A549 (cell line): ENCODE measurements around the genes CDKL5 and CBLL2.

DNA sequence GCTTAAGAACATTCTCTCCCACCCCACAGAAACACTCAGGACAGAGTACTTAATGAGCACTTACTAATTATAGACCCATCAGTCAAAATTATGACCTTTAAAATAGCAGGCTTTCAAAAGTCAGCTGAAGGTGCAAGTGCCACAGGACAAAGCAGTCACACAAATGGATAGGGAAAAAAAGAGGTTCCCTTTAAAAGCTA, 69.0 kb downstream of the BEND2 start:
- PRO-cap = no peak
CAGE:
- cytosol, long polyA plus RNA = no peak
- long polyA plus RNA = no peak
- nucleus, long polyA plus RNA = no peak

DNA sequence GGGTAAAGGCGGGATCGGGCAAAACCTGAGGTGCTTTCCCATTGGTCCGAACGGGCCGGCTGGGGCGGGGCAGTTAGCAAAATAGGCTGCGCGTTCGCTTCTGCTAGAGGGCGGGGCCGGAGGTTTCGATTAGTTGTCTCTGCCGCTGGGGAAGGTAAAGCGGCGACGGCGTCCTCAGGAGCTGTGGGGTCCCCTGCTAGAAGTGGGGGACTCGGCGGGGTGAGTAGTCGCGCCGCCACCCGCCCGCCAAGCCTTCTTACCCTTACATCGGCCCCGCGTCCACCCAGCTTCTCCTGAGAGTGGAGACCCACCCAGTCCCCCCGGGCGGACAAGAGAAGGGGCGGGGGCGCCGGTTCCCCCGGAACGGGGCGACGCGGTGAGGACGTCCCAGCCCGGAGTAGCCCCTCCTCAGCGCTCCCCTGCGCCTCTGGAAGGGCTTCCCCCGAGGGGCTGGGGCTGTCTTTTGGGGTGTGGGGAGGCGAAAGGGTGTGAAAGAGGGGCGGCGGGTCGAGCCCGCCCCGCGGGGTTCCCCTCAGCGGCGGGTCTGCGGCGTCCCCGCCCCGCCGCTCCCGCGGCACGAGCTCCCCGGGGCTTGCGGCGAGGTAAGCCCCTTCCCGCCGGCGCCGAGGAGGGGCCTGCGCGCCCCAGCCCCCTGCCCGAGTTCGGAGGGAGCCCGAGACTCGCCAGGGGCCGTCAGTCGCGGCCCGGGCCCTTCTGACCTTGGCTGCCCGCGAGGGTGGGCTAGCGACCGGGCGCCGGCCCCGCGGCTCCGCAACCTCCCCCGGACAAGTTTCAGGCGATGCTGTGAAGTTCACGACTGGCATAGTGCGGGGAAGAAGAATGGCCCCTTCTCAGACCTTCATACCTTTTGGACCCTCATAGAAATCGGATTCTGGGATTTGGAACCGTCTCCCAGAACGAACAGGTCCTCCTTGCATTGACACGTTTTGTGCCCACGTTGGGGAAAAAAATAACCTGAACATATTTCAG, at the start of gene CDKL5:
CDKL5 (plus strand) TSS at position 132 of the 990 bp plus-strand sequence.
- PRO-cap = unidirectional peak, plus-strand start at position 132 of the sequence
CAGE:
- cytosol, long polyA plus RNA = no peak
- long polyA plus RNA = start-site peak on the plus strand centred at position 167 of the sequence, 82 bp wide, 101 and 67 reads in 2 replicates
- nucleus, long polyA plus RNA = no peak

DNA sequence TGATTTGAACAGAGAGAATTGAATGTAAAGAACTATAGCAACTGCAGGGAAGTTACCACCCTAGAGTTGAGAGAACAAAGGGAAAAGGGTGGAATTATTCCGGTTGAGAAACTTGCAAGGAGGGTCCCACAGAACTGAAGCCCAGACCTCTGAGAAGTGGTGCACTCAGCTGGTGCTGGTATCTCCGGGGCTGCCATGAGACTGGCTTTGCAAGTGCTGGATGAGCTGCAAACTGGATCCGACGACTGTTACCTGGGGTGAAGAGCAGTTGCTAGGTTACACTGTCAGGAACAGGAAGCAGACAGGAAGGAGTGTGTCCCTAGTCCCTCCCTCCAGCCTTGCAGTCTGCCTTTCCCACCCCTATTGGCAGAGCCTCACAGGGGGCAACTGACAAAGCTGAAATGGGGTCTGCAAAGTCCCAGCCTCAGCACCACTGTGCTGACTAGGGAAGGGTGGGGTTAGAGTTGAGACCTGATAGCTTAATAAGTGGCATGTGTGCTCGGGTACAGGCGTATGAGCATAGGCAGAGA, 17.8 kb downstream of the PPEF1 start:
- PRO-cap = no peak
CAGE:
- cytosol, long polyA plus RNA = no peak
- long polyA plus RNA = no peak
- nucleus, long polyA plus RNA = no peak

GRCh38 chrX:18927227-18927560, 56.7 kb downstream of the PHKA2 start:
- PRO-cap = no peak
CAGE:
- cytosol, long polyA plus RNA = no peak
- long polyA plus RNA = no peak
- nucleus, long polyA plus RNA = no peak

DNA sequence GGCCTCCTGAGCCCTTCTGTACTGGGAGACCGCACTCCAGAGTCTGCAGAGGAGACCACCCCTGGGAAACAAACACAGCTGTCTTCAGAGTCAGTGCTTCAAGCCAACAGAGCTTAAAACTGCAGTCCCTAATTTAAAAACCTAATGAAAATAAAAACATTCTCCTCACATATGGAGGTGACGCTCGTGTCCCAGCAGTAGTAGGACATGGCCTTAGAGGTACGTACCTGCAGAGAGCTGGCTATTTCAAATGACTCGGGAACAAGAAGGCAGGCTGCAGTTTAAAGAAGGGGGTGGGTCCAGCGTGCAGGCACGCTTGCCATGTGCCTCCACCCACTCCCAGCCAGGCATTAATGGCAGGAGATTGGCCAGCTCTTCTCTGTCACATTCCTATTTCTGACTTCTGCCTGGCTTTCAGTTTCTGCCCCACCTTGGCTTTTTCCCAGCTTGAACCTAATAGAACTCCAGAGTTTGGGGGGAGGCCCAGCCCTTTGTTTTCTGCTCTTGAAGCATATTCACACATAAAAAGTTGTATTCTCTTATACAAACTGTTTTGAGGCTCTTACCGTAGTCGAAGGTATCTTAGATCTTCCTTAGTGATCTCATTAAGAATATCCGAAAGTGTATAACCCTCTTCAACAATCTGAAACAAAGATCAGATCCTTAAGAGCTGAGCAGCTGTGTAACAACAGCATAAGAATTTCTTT, 17.2 kb downstream of the PDHA1 start:
- PRO-cap = no peak
CAGE:
- cytosol, long polyA plus RNA = no peak
- long polyA plus RNA = no peak
- nucleus, long polyA plus RNA = no peak

DNA sequence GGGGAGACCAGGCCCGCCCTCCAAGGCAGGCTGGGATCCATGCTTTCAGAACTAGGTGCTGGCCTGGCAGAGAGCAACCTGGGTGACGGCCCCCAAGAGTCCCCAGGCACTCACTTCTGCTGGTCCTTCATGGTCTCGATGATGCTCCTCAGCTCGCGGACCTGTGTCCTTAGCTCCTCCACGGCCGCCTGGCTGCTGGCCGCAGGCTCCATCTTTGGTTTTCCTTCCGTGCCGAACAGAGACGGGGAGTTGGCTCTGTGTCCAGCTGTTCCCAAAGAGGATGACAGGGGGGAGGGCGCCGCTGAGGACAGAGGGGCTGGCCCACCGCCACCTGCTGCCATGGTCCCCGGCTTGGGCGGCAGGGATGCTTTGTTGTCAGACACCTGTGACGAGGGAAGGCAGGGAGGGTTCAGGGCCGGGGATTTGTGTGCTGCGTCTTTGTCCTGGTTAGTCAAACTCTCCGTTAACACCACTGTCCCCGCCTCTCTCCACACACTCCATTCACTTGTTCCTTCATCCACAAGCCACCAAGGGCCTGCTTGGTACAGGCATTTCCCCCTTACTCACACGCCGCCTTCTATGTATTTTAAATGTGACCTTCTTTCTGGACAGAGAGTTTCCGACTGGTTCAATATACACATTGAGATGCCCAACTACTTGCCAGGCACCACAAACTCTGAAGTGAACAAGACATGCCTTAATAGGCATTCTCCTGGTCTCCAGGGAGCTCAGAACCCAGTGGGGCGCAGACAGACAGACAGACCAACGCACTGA, 26.7 kb upstream of the MAP3K15 start:
- PRO-cap = no peak
CAGE:
- cytosol, long polyA plus RNA = no peak
- long polyA plus RNA = no peak
- nucleus, long polyA plus RNA = no peak

GRCh38 chrX:19747474-19748369, 139.7 kb downstream of the SH3KBP1 start:
- PRO-cap = no peak
CAGE:
- cytosol, long polyA plus RNA = no peak
- long polyA plus RNA = no peak
- nucleus, long polyA plus RNA = no peak

DNA sequence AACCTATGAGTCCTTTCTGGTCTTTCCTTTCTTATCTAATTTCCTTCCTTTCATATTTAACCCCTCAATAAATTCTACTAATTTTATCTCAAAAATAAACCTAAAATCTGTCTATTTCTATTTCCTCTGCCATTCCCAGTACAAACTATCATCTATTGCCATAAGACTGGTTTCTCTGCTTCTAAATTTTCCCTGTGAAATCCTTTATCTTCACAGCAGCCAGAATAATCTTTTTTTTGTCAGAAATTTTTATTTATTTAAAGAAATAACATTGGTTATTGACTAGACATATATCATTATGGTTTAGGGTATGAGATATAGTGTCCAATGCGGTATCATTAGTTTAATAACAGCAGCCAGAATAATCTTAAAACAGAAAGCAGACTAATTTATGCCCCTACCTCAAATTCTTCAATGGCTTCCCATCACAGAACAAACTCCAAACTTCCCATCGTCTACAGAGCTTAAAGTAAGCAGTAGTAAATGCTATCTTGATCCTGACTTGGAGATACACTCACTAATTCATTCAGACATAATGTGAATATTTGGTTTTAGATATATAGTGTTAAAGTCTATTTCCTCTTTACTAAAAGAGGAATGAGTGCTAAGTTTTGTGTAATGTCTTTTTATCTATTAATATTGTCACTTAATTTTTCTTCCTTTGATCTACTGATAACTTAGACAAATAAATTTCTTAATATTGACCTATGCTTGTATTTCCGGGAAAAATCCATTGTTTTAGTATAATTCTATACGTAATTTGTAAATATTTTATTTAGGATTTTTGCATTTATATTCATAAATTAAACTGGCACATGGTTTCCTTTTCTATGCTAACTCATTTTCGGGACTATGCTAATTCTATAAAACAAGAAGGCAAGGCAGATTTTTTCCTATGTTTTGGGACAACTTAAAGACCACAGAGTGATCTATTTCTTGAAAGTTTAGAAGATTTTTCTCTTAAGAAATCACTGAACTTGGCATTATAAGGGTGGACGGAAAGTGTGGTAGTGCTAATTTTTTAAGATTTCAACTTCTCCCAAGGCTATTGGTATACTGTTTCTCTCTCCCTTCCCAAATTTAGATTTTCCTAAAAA, 44.0 kb downstream of the RPS6KA3 start:
- PRO-cap = no peak
CAGE:
- cytosol, long polyA plus RNA = no peak
- long polyA plus RNA = no peak
- nucleus, long polyA plus RNA = no peak

DNA sequence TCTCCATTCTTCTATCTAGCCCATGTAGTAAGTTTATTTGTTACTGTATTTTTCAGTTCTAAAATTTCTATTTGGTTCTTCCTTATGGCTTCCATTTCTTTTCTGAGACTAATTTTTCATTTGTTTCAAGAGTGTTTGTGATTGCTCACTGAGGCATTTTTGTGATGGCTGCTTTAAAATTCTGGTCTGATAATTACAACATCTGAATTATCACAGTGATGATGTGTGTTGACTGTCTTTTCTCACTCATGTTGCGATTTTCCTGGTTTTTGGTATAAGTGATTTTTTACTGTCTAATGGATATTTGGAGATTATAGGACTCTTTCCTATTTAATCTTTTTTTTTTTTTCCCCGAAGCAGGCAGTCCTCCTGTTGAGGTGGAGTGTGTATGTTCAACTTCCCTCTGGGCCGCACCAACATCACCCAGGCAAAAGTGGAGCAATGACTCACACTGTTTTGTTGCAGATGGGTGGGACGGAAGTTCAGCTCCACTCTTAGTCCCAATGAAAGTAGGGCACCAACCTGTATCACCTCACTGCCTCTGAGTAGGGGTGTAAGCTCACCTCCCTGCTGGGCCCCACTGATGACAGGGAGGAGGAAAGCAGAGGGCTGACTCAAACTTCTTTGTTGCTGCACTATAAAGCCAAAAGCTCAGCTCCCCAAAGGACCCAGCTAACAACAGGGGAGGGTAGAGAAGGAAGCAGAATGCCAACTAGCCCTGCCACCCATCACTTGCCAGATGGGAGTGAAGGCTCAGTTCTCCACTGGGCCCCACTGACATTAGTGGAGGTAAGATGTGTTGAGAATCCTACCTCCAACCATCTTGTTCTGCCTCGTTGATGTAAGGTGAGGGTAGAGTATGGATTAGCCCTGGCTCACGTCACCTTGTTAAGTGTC, 14.4 kb downstream of the RPS6KA3 start:
- PRO-cap = no peak
CAGE:
- cytosol, long polyA plus RNA = no peak
- long polyA plus RNA = no peak
- nucleus, long polyA plus RNA = no peak

GRCh38 chrX:21932368-21932674, 8.2 kb upstream of the SMS start:
- PRO-cap = no peak
CAGE:
- cytosol, long polyA plus RNA = no peak
- long polyA plus RNA = no peak
- nucleus, long polyA plus RNA = no peak

DNA sequence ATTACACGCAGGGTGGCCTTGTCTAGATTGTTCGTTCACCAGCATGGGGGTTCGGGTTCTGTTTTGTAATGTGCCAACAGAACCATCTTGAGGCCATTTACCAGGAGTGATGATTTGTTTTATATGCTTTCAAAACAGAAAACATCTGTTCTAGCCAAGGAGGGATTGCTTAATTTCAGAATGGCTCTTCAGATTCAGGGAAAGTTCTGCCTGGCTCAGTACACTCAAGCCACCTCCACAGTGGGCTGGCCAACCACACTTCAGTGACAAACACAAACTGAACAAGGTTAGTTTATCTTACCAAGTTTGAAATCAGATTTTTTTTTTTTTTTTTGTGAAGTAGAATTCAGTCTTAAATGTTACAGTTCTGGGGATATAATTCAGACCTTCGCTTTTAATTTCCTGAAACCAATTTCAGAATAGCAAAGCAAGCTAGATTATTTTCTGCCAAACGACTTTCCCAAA, 23.3 kb downstream of the SMS start:
- PRO-cap = no peak
CAGE:
- cytosol, long polyA plus RNA = no peak
- long polyA plus RNA = no peak
- nucleus, long polyA plus RNA = no peak

DNA sequence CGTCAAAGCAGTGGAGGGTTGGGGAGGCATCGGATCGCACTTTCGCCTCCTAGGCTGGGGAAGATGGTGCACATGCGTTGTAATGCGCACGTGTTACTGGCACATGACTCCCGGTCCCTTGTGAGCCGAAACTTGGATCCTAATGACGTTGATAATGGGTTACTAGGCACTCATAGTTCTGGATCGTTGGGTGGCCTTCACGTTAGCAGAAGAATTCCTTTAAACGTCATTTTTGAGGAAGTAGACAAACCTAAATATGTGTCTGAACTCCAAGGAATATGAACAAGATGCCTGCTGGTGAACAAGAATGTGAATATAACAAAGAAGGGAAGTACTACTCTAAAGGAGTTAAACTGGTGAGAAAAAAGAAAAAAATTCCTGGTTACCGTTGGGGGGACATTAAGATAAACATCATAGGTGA, at the start of gene CBLL2:
CBLL2 (plus strand) TSS at position 200 of the 421 bp plus-strand sequence.
- PRO-cap = no peak
CAGE:
- cytosol, long polyA plus RNA = no peak
- long polyA plus RNA = no peak
- nucleus, long polyA plus RNA = no peak

- PRO-cap = no peak
CAGE:
- cytosol, long polyA plus RNA = no peak
- long polyA plus RNA = no peak
- nucleus, long polyA plus RNA = no peak
These were observed 42.0 kb downstream of the CBLL2 start for GRCh38 chrX:22314576-22315186.

GRCh38 chrX:23785300-23786170, 2.6 kb downstream of the SAT1 start:
- PRO-cap = no peak
CAGE:
- cytosol, long polyA plus RNA = no peak
- long polyA plus RNA = no peak
- nucleus, long polyA plus RNA = no peak

GRCh38 chrX:23838851-23839223, 55.9 kb downstream of the SAT1 start:
- PRO-cap = no peak
CAGE:
- cytosol, long polyA plus RNA = no peak
- long polyA plus RNA = no peak
- nucleus, long polyA plus RNA = no peak

- PRO-cap = no peak
CAGE:
- cytosol, long polyA plus RNA = no peak
- long polyA plus RNA = no peak
- nucleus, long polyA plus RNA = no peak
These were observed 28.3 kb downstream of the CXorf58 start for GRCh38 chrX:23936046-23936502.

DNA sequence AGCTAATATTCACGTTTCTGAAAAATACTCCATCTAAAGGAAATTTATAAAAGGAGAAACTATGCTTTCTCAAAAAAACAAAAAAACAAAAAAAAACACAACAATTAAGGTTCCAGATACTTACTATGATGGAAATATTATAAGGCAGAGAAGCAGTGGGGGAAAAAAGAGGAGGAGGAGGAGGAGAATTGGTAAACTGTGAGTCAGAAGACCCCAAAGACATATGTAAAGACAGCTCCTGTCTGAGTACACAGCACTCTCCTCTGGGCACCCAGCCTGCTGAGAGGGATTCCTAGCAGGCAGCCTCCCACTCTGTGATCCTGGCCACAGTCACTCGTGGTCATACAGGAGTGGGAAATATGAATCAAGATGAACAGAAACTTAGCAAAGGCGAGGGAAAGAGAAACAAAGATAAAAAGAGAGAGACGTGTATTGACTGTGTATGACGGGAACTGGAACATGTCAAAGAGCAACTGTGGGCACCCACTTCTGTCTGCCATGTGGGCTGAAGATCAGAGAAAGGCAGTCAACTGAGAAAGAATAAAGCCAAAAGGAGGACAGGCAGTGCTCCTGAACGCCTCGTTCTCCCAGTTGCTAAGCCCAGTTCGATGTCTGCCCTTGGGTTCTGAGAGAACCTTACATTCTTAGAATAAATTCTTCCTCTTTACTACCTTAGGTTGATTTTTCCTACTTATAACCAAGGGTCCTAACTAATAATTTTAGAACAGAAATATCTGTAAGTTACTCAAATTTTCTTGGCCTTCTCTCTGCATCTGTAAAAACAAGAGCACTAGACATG, 12.3 kb downstream of the KLHL15 start:
- PRO-cap = no peak
CAGE:
- cytosol, long polyA plus RNA = no peak
- long polyA plus RNA = no peak
- nucleus, long polyA plus RNA = no peak

- PRO-cap = bidirectional peak, plus-strand start at chrX:24025446, minus-strand start at chrX:24025289
CAGE:
- cytosol, long polyA plus RNA = no peak
- long polyA plus RNA = no peak
- nucleus, long polyA plus RNA = no peak
These were observed 1.9 kb downstream of the KLHL15 start for GRCh38 chrX:24025215-24025398.

GRCh38 chrX:24133119-24133835, 16.3 kb upstream of the ZFX start:
- PRO-cap = no peak
CAGE:
- cytosol, long polyA plus RNA = no peak
- long polyA plus RNA = no peak
- nucleus, long polyA plus RNA = no peak

GRCh38 chrX:24149907-24150772, 611 bp downstream of the ZFX start:
- PRO-cap = unidirectional peak, minus-strand start at chrX:24150515
CAGE:
- cytosol, long polyA plus RNA = no peak
- long polyA plus RNA = no peak
- nucleus, long polyA plus RNA = no peak